Colic lymph node (tissue), 1 donor: ENCODE measurements around a stretch of chr1.

- PRO-cap, result no peak
These were observed 52.1 kb upstream of the ERRFI1 start for GRCh38 chr1:8077898-8078976.

DNA sequence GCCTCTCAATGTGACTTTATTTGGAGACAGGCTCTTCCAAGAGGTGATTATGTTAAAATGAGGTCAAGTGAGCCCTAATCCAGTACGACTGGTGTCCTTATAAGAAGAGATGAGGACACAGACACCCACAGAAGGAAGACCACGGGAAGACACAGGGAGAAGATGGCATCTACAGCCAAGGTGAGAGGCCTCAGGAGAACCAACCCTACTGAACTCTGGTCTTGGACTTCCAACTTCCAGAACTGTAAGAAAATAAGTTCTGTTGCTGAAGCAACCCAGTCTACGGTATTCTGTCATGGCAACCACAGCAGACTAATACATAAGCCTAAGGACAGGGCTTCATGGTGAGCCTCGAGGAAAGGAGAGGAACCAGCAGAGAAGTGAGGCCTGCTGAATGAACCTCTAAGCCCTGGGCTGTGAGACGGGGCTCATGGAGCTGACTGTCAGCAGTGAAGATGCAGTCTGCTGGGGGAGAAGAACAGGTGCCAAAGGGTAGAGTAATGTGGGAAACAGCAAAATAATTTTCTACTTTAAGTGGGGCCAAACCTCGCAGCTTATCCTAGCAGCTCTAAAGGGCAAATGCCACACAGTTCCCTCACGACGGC, 60.6 kb downstream of the SLC45A1 start:
- PRO-cap, result no peak

DNA sequence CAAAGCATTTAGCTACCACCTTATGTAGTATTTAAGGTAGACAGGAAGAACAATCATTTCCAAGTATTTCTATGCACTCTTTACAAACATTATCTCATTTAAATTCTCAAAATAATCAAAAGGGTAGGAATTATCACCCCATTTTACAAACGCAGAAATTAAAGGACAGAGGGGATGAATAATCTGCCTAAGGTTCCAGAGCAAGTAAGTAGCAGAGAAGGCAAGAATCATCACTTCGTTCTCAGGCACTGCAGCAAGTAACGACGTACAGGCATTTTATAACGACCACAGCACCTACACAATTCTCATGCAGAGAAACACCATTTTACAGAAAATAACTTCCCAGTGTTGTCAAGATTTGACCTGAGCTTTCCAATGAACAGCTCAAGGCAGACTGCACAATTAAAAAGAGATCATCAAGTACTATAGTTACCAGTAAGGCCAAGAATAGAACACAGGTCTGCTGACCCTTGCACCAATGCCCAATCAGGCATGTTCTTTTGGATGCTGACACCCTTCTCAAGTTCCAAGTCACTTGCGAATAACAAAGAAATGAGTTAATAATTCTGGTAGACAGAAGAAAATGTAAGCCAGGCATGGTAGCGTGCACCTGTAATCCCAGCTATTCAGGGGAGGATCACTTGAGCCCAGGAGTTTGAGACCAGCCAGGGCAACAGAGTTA, 101.8 kb downstream of the SLC45A1 start:
- PRO-cap, result no peak

- PRO-cap, result no peak
These were observed 102.4 kb downstream of the SLC45A1 start for GRCh38 chr1:8420278-8420667.

DNA sequence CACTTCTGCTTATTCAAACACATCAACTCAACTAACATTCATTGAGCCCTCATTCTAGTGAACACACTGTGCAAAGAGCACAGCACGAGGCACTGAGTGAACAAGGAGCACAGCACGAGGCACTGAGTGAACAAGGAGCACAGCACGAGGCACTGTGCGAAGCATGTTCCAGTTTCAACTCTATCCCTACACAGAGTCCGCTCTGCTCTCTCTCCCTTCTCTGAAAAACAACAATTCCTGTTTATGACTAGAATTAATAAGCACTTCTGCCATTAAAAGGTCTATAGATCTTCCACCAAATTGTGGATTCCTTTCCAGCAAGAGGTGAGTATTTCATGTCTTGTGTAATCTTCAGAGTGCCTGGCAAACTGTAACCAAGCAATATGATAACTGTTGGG, 114.4 kb downstream of the SLC45A1 start:
- PRO-cap, result no peak

DNA sequence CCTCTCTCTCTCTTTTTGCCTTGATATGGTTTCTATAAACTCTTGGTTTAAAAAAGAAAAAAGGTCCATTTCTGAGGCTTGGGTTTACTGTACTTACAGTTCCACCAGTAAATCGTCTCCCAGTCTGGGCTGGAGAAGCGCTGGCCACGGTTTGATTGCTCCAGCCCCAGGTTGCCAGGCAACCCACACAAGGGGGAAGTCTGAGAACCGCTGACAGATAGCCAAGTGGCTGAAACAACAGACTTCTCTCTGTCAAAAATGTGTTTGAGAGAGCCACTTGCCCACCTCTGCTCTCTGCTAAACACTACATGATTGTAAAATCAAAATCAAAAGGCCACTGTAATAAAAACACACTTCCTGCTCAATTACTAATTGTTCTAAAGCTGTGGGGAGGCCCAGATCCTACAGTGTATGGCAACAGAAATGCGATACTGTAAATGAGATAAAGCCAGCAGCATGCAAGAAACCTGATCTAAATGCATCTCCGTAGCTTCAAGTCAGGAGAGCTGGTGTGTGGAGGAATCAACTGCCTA, 121.1 kb downstream of the SLC45A1 start:
- PRO-cap, result no peak

DNA sequence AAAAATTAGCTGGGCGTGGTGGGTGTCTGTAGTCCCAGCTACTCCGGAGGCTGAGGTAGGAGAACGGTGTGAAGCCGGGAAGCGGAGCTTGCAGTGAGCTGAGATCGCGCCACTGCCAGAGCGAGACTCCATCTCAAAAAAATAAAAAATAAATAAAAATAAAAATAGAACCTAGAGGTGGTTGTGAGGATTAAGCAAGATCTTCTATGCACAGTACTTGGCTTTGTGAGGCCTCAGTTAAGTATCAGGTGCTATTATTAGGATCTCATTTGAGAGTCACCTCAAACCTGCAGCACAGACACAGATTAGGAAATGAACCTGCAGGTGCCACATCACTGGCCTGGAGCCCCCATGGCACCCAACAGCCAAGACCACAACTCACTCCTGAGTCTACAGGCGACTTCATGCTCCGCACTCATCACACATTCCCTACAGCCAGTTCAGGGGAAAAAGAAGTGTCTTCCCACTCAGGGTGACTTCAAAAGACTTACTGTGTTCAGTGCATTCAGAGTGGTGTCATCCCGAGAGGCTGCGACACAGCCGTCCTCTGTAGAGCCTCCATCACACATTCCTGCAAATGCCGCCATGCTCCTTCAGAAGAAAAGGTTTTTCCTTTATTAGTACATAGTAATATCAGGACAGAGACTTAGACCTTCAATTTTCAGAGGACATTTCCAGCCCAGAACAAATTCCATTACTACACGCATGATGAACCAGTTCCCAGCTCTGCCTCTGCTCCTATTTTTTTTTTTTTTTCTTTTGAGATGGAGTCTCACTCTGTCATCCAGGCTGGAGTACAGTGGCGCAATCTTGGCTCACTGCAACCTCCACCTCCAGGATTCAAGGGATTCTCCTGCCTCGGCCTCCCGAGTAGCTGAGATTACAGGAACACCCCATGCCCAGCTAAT, 176.9 kb downstream of the SLC45A1 start:
- PRO-cap, result no peak

GRCh38 chr1:8652429-8653118, 164.9 kb downstream of the RERE start:
- PRO-cap, result no peak

- PRO-cap, result no peak
These were observed 149.3 kb downstream of the RERE start for GRCh38 chr1:8668010-8668659.

DNA sequence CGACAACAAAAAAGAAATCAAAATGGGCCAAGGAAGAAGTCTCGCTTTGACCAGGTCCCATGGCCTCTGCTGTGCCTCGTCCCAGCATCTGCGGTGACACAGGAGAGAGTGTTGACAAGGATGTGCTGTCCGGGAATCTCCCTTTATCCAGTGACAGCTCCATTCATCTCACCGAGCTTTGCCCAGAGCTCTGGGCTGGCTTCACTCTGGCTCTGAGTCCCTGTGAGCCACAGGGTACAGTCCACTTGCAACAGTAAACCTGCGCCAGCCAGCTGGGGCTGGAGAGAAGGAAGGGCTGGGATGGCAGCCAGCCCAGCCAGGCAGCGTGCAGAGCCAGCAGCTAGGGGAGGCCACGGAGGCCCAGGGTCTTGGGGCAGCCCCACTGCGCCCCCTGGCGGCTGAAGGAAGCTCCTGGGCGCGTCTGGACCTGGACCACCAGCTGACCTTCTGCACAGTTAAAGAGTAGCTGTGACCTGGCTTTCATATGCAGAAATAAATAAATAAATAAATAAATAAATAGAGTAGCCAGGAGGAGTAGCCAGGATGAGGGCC, 29.7 kb downstream of the ENO1 start:
- PRO-cap, result no peak

DNA sequence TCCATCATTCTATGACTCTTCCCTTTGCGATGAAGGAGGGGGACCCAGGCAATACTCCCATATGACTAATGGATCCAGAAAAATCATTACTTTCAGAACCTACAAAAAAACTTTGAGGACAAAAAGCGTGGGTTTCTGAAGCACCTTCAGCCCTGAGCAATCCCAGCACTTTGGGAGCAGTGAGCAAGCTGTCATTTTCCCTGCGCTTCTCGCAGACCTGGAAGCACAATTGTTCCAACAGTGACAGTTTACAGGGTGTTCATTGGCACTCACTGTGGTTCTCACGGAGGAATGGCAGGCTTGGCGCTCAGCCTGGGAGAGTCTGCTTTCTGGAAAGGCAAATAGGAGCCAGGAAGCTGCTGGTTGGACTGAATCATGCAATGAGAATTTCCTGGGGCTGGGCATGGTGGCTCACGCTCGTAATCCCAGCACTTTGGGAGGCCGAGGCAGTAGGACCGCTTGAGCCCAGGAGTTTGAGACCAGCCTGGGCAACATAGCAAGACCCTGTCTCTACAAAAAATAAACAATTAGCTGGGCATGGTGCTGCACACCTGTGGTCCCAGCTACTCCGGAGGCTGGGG, 40.1 kb downstream of the SLC2A7 start:
- PRO-cap, result no peak

GRCh38 chr1:9127188-9127778, 1.6 kb downstream of the GPR157 start:
- PRO-cap, result no peak

GRCh38 chr1:9127779-9128405, 1.0 kb downstream of the GPR157 start:
- PRO-cap, result no peak

DNA sequence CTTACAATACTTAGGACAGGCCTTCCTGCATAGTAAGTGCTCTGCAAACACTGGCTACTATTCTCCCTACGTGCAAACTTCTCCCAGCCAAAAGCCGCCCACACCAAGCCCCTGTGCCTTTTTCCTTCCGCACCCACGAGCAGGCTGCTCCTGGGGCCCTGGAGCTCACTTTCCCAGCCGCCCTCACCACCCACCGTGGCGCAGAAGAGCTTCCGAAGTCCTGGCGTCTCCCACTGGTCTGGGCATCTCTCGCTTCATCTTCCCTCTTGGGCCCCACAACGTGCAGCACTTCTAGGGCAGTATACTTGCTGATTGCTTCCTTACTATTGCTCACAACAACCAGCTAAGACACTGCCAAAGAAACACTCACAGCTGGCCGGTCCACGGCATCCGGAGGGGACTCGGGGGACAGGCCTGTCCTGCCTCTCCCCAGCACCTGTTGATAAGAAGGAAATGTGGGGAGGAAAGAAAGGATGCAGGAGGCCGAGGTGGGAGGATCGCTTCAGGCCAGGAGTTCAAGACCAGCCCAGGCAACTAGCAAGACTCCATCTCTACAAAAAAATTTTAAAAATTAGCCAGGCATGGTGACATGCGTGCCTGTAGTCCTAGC, 22.6 kb upstream of the GPR157 start:
- PRO-cap, result no peak

DNA sequence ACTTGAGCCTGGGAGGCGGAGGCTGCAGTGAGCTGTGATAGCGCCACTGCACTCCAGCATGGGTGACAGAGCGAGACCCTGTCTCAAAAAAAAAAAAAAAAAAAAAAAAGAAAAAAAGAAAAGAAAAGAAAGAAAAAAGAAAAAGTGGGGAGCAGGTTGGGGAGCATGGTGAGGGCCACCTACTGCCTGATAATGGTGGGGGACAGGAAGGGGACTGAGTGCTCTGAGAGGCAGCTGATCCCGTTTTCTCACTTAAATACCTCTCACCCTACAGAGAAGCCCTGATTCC, 769 bp upstream of the H6PD start:
- PRO-cap, result no peak

DNA sequence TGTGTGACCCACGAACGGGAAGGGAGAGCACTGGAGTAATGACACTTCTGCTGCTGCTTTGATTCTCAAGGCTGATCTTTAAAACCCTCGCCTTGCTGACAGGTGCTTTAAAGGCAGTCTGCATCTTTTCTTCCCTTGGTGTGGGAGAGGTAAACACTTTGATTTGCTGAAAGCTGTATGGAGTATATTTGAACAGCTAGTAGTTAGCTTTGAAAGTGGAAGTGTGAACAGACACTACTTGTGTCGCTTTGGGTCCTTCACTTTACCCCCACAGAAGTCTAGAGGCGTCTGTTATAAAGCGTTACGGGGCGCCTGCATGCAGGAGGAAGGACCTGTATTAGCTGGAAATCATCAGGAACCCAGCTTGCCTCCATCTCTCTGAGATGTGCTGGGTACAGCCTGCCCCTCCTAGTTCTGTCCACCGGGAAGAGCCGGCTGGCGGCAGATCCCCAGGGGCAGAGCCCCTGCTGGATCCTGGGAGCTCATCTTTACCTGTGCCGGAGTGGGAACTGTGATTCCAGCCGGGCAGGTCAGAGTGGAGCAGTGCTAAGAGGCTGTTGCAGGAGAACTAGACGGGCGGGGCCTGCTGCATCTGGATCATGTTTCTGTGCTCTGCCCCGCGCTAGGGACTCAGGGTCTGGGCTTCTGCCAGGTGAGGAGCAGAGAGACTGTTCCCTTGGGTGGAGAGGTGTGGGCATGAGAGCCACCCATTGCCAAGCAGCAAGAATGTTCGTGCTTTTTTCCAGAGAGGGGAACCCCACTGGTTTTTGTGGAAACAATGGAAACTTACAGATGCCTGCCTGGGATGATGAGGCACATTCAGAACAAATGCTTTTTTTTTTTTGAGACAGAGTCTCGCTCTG, 22.3 kb upstream of the SPSB1 start:
- PRO-cap, result no peak

GRCh38 chr1:9280117-9280700, 12.5 kb upstream of the SPSB1 start:
- PRO-cap, result no peak

DNA sequence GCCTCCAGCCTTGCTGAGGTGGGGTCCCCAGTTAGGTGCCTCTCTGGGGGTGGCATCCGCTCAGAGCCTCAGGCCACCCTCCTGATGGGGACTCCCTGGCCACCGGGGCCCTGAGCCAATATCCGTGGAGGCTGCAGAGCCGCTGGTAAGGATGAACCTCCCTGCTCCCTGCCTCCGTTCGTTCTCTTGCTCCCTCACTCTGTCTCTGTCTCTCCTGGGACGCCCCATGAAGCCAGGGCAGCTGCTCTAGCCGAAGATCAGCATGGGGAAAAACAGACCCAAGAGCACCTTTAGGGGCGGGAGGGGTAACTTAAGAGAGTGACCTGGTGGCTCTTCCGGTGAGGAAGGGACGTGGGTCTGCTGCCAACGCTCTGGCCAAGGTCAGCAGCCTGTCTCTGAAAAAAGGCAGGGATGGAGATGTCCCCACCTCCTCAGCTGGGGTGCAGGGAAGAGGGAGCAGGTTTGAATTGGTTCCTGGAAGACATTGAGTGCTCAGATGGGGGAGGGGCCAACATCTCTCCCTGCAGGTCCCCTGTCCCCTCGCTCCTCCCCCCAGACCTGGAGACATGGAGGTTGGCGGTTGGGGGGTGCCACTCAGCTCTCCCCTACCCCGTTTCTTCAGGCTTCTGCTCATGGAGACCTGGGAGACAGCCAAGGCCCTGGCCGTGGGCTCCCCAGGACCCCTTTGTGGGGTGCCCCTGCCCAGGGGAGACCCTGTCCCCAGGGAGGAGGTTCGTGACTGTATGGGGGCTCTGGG, 45.1 kb downstream of the SPSB1 start:
- PRO-cap, result no peak

DNA sequence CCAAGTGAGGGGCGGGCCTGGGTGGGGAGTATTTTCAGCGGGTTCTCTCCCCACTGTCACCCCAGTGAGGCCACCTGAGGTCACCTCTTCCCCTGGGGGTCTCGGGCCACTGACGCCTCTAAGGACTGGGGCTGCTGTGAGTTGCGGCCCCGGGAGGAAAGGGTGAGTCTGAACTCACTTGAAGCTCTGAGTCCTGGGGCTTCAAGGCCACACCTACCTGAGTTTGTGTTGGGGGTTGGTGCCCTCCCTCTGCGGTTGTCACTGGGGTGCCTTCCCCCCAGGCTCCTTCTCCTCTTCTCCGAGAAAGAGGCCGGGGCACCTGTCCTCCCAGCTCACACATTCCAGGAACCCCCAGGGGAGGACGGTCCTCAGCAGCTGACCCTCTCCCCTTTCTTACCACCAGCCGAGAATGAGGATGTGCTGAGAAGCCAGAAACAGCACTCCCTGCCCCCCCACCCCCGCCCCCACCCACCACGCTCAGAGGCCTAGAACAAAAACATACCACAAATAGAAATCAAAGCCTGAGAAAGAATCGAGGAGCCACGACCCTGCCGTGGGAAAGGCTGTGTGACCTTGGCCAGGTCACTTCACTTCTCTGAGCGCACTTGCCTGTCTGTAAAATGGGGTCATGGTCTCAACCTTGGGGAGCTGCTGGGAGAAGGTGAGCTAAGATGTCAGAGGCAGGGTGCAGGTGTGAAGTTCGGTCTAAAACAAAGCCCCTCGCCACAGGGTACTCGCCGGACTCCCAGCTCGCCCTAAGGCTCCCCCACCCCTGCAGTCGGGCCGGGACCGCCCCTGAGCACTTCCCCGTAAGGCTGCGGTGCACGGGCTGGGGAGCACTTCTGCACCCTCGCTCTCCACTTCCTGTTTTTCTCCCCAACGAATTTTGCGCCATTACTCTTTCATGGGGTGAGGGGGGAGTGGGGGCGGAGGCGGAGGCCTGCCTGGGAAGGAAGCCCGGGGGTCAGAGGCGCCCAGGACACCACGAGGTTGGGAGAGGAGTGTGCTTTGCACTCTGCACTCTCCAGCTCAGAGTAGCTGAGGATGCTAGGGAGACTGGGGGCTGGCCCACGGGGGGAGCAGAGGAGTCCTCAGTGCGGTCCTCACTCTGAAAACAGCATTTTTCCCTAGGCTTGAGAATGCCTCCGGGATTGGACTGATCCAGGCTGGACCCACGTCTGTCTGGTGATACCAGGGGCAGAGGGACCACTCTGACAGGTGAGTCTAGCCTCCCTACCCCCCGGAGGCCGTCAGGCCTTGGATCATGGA, 22.1 kb upstream of the PIK3CD start:
- PRO-cap, result bidirectional peak, plus-strand start at position 301 of the sequence, minus-strand start at position 164 of the sequence; unidirectional peak, minus-strand start at position 395 of the sequence; bidirectional peak, plus-strand start at position 967 of the sequence, minus-strand start at position 844 of the sequence

DNA sequence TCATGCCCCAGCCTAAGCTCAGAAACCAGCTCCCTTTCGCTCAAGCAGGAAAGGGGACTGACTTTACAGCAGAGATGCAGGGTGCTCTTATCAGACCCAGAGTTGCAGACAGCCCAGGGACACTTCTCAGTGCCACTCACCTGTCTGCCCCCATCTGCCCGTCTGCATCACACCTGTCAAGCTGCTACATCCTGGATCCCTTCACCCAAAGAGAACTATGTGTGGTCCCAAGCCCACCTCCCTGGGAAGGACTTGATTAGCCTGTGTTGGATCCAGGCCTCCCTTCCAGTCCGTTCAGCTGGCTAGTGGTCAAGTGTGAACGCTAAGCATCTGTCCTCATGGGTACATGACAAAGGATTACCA, 20.6 kb upstream of the PIK3CD start:
- PRO-cap, result bidirectional peak, plus-strand start at position 103 of the sequence, minus-strand start at position 59 of the sequence